Metanephros (tissue), 2 donors: ENCODE results near the genes FILIP1 and DOP1A.

GRCh38 chr6:73798476-73799135, 102.6 kb downstream of the CD109 start:
- RAMPAGE, long total RNA, result no peak

- RAMPAGE, long total RNA, result no peak
These were observed 287.3 kb downstream of the CD109 start for GRCh38 chr6:73983292-73983707.

GRCh38 chr6:74498232-74498686, 707.6 kb downstream of the COL12A1 start:
- RAMPAGE, long total RNA, result no peak

DNA sequence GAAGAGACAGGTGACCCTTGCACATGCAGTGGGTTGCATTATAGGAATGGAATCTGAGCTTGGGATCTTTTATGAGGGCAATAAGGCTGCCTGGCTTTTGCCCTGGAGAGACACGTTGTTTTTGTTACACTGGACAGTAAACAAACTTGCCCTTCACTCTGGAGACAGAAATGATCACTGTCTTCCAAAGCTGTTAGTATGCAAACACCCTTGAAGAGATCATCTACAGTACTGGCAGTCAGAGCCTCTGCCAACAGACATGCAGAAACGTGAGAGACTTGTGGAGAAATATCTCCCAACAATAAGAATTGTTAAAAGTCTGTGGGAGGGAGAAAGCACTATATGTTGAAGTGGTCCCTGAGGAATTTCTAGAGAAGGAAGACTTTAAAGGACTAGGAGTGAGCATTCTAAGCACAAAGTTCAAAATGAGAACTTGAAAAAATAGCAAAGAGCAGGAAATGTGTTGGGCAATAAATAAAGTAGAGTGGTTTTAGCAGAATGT, 6.2 kb upstream of the COL12A1 start:
- RAMPAGE, long total RNA, result no peak

- RAMPAGE, long total RNA, result no peak
These were observed 625 bp upstream of the COX7A2 start for GRCh38 chr6:75244263-75244589.

DNA sequence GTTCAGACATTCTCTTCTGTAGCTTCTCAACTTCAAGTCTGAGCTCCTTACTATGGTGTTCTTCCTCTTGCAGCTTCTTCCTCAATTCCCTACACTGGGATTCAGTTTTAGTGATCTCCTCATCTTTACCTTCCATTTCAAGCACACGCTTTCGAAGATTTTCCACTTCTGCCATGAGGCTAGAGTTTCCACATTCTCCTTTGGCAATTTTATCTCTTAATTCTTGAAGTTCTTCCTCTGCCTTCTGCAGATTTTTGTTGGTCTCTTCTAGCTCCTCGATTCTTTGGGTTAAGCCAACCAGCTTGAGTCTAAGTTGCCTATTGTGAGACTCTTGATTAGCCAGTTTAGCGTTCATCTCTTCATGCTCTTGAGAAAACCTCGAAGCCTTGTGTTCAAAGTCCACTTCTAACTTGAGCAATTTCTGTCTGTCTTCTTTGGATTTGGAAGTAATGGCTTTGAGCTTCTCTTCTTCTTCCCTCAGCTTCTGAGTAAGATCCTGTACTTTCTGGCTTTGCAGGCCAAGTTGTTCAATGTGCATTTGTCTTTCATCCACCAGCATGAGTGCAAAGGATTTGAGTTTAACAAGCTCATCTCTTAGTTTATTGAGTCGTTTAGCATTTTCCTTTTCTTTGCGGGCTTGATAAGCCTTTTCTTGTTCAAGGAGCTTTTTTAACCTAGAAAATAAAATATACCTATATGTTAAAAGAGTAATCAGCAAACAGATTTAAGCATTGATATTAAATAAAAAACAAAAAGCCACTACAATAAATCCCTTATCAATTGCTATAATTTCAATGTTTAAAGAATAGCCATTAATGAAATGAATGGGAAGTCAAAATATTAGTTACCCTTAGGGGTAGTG, 30.2 kb upstream of the TMEM30A start:
- RAMPAGE, long total RNA, result no peak

DNA sequence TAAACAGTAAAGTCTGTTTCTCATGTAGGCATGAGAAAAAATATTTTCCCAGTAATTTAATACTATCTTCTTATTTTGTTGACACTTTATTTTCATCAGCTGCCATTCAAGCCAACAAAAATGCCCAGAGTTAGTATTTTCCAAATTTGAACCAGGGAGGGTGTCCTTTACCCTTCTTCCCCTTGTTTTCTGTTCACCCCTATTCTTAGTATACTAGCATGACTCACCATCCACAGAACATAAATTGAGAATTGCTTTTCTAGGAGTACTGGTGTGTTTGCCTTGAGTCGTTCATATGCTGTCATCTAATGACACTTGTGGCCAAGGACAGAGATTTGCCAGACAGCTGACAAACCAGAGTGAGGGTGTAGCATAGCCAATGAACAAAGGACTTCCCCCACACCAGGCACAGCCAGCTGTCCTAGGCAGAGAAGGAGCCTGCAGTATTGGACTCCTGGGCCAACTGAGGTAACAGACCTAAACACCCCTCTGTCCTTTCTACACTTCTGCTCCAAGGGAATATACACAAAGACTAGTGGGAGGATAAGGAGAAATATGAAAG, 62.2 kb downstream of the FILIP1 start:
- RAMPAGE, long total RNA, result no peak

DNA sequence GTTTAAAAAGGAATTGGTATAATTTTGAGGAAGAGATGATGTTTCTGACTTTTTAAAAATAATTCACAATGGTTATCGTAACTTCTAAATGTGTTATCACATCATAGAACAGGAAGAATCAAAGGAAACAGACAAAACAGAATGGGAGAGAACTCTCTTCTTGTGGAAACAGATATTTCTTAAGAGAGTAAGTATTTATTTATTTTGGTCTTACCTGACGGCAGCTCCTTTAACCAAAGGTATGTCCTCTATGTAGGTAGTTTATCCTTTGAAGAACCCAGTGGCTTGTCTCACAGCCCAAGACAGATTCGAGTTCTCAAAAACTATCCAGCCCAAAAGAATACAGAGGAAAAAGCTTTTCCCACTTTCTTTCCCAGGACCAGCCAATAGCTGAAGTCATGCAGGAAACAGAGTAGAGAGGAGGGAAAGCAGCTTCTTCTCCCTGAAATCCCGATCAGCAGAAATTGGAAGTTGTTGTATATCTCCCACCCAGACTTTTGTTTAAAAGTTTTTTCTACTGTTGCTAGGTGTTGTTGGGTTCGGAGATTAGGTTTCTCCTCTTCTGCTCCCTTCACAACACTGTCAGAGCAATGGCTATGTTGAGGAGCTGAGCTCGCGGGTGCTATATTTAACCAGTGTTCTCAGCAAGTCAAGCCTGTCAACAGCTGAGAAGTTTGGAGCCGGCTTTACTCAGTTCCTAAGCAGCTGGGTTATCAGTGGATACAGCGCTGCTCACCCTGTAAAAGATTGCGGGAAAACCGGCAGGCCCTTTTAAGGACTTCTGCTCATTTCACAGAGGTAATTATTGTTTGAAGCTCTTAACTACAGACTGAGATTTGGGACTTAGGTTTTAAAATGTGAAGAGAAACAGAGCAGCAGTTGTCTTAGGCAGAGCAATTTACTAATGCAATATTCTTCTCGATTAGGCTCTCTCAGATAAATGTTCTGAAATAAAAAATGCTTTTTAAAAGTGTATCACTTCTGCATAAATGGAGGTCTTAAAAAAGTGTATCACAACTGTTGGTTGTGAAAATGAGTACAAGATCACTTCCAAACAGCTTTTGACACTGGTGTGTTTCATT, at the start of gene FILIP1:
TSS of gene FILIP1 (minus strand) at position 601 of the 1,082 bp plus-strand sequence.
- RAMPAGE, long total RNA, result no peak

DNA sequence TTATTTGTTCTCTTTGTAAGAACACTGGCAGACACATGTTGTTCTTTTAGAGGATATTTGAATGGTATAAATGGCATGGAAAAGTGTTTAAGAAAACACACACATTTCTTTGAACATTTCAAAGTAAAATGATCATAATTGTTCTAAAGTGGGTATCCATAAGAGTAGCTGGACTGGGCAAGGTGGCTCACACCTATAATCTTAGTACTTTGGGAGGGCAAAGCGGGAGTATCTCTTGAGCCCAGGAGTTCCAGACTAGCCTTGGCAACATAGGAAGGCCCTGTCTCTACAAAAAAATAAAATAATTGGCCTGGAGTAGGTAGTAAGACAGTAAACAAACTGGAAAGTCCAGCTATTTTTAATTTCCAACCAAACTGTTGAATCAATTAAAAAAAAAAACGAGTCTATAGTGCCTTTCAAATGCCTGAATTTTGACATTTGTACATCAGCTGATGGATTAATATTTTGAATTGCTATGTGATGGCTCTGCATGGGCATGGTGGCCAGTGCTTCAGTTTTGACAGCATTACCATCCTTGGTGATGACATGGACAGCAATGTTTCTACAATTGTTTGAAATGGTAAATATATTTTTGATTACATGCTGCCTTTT, 40.0 kb downstream of the SENP6 start:
- RAMPAGE, long total RNA, result no peak

DNA sequence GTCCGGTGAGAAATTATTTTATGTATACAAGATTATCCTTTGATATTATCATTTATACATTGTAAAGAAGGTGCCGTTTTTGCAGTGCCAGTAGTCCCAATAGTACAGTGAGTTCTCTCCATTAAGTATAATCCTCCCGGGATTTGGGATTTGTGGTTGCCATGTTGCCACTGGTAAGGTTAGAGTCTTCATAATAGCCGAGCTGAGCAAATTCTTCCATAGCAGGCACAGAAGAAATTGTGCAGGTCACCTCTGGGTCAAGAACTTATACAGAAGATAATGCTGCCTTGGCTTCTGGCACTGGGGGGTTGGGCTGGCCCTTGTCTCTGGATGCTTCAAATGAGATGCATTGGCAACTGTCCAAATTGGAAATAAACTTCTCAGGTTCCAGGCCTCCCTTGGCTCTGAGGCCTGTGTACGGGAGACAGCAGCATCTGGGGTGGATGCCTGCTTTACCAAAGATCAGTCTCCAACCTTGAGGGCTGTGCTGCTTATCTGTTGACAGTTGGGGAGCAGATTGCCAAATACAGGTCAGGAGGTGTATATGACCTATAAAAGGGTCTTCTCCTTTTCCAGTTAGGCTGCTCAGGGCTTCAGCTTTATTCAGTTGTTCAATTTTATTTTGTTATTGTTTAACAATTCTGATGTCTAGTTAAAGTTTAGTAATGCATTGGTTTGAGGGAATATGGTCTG, 26.2 kb downstream of the MYO6 start:
- RAMPAGE, long total RNA, result no peak

GRCh38 chr6:75934822-75935858, 137.3 kb downstream of the IMPG1 start:
- RAMPAGE, long total RNA, result no peak

DNA sequence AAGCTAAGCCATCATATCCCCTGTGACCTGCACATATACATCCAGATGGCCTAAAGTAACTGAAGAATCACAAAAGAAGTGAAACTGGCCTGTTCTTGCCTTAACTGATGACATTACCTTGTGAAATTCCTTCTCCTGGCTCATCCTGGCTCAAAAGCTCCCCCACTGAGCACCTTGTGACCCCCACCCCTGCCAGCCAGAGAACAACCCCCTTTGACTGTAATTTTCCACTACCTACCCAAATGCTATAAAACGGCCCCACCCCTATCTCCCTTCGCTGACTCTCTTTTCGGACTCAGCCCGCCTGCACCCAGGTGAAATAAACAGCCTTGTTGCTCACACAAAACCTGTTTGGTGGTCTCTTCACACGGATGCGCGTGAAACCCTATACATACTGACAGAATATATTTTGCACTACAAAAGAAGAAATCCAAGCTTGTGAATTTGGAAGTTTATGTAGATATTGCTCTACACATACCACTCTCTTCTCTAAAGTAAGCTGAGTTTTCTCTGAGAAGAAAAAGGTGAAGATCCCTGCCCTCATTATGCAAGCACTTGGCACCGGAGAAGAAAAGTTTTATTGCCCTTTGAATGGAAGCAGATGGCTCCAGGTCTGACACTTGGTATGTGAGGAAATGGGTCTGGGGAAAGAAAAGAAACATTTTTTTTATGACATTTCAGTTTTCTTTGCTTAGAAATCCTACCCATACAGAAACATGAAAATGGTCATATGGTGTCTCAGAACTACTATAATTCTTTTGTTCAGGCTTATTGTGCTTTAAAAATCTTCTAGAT, 488.8 kb upstream of the IMPG1 start:
- RAMPAGE, long total RNA, result no peak

- RAMPAGE, long total RNA, result no peak
These were observed 204.4 kb downstream of the HTR1B start for GRCh38 chr6:77258747-77259423.

DNA sequence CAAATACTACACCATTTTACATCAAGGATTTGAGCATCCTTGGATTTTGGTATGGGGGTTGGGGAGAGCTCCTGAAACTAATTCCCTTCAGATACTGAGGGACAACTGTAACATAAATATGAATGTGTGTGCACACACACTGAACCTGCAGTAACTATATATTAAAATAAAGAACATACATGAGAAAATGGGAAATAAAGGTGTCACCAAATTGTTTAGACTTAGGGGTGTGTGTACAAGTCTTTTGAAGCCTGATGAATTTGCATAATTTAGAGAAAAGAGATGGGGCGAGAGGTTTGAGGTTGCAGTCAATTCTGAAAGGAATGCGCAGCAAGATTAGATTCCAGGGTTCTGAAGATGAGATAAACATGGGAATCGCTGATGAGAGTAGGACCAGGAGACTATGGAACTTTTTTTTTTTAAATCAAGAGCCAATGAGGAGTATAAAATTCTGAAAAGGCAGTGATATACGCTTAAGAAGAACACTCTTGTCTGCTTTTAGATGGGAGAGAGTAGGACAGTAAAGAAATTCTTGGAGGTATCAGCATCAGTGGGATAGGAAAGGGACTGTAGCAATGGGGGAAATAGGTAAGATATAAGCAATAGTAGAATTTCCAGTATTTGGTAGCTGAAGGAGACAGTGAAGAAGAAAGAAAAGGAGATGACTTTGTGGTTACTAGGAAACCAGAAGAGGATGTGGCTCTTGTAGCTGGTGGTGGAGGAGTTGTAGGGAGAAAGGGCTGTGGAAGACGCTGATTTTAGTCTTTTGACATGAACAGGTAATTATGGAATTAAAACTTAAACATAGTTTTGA, 25.8 kb downstream of the SH3BGRL2 start:
- RAMPAGE, long total RNA, result no peak

DNA sequence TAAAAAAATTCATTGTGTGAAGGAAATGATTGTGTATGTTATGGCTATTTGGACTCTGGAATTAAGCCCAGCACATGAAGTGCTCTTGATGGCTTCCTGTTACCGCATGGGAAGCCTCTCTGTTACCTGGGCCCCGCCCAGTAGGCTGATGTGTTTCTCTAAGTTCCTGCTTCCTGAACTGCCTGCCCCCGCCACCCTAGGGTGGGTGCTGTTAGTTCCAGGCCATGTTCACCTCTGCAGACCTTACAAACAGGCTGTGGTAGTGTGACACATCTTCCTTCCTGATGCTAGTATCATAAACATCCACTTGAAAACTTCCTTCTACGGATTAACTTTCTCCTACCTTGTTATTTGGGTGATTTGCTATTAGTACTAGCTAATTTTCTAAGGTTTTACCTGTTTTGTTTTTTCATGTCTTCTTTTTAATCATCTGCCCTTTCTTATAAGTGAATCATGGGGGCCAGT, 40.5 kb downstream of the SH3BGRL2 start:
- RAMPAGE, long total RNA, result no peak

DNA sequence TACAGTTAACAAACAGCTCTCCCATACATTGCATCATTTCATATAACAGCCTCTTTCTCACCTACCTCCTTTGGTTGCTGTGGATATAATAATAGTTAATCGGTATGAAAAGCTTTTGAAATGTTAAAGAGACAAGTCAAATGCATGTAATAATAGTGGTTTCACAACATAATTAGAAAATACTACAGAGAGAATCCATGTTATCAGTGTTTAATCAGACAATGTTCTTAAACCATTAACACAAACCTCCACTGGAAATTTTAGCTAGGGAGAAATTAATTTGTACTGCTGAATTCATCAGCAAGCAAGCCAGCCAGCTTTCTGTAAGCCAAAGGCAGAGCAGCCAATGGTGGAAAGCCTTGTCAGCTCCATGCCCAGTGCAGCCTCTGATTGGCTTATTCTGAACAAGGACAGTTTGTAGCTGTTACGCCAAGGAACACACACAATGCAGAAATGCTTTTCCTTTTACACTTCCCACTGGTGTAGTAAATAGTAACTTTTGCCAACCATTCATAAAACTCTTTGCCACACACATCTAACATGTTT, 265.1 kb downstream of the TENT5A start:
- RAMPAGE, long total RNA, result no peak

- RAMPAGE, long total RNA, result no peak
These were observed 47.8 kb downstream of the IBTK start for GRCh38 chr6:82199508-82200418.

GRCh38 chr6:82211197-82211772, 36.3 kb downstream of the IBTK start:
- RAMPAGE, long total RNA, result no peak

DNA sequence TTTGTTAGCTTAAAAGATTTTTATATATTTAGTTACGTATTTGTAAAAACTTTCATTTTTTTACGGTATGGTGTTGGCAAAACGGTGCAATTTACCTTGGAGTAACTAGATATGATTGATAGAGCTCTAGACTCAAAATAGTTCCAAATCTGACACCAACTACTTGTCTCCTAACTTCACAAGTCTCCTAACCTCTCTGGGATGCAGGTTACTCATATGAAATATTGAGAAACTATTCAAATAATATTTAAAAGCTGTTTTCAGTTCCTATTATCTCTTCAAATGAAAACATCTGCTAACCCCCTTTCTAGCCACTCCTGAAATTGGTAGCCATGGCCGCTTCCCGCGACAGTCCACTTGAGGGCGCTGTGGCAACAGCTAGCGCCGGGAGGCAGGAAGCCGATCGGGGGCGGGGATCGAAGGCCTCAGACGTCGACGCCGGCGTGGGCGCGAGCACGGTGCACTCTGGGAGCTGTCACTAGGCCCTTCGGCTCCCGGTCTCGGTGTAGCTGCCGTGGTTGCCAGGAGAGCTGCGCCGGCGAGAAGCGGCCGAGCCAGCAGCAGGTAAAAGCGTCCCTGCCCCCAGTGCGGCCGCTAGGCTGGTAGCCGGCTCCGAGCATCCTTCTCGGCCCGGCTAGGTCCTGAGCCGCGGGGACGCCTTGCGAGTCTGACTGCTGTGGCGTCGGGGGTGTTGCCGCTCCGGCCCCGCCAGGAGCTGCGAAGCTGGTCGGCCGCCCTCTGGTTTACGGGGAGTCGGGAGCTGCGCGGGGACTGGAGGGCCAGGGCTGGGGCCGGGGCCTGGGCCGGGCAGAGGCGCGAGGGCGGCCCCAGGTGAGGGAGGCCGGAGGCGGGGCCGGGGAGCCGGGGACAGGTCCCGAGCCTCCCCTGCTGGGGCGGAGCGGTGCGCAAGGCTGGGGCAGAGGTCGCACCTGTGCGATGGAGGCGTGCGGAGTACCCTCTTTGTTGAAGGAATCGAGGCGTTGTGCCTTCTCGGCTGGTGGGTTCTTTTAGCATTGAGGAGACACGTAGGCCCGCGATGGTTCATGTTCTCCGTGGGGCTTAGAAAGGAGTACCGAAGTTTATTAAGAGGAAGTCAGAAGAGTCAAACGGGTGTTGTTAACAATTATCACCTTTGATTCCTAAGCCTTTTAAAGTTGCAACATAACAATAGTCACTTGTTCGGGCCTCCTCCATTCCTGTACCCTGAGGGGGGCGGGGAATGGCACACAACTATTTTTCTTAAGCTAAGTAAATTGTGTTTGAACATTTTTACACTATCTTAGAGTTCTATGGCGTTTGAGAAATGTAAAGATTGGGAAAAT, at the start of gene DOP1A:
TSS of gene DOP1A (plus strand) at position 456 of the 1,322 bp plus-strand sequence.
- RAMPAGE, long total RNA, result start-site peak on the plus strand centred at position 484 of the sequence, 104 bp wide, 1,400 and 539 reads in 2 replicates

DNA sequence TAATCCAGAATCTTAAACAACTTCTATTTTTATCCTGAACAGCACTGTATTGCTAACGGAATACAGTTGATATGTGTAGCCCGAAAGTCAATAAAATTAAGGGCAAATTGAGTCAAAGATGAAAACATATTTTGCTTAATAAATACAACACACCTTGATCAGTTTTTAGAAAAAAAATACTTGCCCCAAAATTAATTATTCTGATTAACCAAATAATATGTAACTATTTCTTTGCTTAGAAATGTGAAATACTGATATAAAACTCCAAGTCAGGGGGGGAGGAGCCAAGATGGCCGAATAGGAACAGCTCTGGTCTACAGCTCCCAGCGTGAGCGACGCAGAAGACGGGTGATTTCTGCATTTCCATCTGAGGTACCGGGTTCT, 97.2 kb downstream of the ME1 start:
- RAMPAGE, long total RNA, result no peak